ENCODE data around the genes SH3GLB2 and TOR1B.

DNA sequence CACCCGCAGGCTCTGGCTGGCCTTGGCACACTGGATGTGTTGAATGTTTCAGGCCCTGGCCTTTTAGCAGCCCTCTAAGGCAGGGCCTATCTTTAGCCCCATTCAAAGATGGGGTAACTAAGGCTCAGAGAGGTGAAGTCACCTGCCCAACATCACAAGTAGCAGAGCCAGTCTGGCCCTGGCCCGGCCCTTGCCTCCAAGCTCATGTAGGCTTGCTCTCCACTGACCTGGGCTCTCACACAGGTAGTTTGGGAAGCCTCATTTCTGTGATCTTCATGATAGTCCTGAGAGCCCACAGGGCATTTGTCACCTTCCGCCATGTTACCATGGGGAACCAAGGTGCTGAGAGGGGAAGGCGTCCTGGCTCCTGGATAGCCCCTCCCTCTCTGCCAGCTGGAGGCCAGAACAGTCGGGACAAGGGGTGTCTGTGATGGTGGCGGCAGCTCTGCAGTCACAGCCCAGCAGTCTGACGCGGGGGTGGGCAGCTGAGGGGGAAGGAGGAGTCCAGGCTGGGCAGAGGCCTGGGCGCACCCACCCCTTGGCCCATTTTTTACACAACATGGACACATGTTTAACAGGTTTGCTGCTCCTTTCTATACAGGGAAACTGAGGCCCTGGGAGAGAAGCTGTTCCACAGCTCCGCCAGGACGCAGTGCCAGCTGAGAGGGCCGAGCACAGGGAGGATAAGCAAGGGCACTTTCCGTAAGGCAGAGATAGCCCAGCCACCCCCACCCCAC, 16.8 kb downstream of the LRRC8A start:
- PRO-cap = no peak
- RRBS = no CpG with 5 or more reads among the region's 13 CpGs

GRCh38 chr9:128901763-128902781, 18.7 kb upstream of the PHYHD1 start:
- PRO-cap = bidirectional peak, plus-strand start at chr9:128902582, minus-strand start at chr9:128902507
- RRBS = no CpG with 5 or more reads among the region's 23 CpGs

- PRO-cap = no peak
- RRBS = 72% methylated on average over 3 of the region's 8 CpGs
These were observed 6.8 kb downstream of the DOLK start for GRCh38 chr9:128940518-128940998.

GRCh38 chr9:129027399-129028440, at the start of gene SH3GLB2:
TSS of gene SH3GLB2 (minus strand) at chr9:129028331.
- PRO-cap = bidirectional peak, plus-strand start at chr9:129027857, minus-strand start at chr9:129027803; bidirectional peak, plus-strand start at chr9:129028554, minus-strand start at chr9:129028308
- RRBS = under 1% methylated on average over 56 of the region's 92 CpGs

- PRO-cap = no peak
- RRBS = no CpG with 5 or more reads among the region's 11 CpGs
These were observed 16.4 kb upstream of the DOLPP1 start for GRCh38 chr9:129064495-129064951.

DNA sequence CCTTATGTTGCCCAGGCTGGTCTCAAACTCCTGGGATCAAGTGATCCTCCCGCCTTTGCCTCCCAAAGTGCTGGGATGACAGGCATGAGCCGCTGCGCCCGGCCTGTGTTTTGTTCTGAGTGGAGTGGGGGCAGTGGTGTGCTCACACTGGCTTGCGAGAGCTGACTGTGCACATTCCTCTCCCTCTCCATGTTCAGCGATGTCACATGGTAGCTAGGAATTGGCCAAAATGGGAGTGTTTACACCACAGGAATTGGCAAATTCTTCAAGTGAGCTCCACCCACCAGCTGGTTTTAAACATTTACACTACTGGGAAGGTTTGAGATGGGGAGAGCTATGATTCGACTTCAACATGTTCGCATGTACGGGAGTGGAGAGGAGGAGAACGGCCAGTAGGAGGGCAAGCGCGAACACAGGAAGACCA, 16.8 kb downstream of the IER5L start:
- PRO-cap = no peak
- RRBS = no CpG with 5 or more reads among the region's 12 CpGs

GRCh38 chr9:129203111-129203762, 25.2 kb upstream of the IER5L start:
- PRO-cap = no peak
- RRBS = 37% methylated on average over 12 of the region's 30 CpGs

- PRO-cap = no peak
- RRBS = no CpG with 5 or more reads among the region's 7 CpGs
These were observed 93.0 kb upstream of the IER5L start for GRCh38 chr9:129271142-129271445.

- PRO-cap = no peak
- RRBS = no CpG with 5 or more reads among the region's 10 CpGs
These were observed 157.4 kb upstream of the IER5L start for GRCh38 chr9:129335290-129336120.

- PRO-cap = no peak
- RRBS = 92% methylated on average over 20 of the region's 60 CpGs
These were observed 158.6 kb upstream of the IER5L start for GRCh38 chr9:129336410-129337395.

- PRO-cap = no peak
- RRBS = no CpG with 5 or more reads among the region's 17 CpGs
These were observed 141.7 kb downstream of the C9orf50 start for GRCh38 chr9:129478980-129479783.

GRCh38 chr9:129494209-129494862, 126.6 kb downstream of the C9orf50 start:
- PRO-cap = no peak
- RRBS = no CpG with 5 or more reads among the region's 10 CpGs

DNA sequence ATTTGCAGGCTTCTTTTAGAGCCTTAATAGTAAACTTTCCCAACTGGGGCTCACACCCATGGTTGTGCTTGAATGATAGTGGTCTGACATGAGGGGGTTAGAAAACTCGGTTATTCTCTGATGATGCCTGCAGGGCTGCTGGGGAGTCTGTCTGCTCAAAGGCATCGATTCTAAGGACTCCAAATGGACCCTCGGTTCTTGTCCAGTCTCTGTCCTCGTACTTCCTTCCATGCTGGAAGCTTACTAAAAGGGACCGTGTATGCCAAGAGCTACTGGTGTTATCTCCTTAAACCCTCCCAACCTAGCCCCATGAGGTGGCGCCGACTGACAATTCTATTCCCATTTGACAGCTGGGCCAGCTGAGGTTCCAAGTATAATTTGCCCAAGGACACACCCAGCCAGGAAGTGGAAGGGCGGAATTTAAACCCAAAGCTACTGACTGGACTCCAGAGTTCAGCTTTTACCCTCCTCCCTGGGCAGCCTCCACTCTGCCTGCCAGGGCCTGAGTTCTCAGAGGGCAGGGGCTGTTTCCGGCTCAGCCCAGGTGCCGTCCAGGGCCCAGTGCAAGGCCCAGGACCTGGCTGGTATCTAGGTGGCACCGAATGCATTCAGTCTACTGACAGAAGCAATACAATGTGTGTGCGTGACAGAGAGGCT, 71.9 kb downstream of the C9orf50 start:
- PRO-cap = no peak
- RRBS = no CpG with 5 or more reads among the region's 12 CpGs

- PRO-cap = no peak
- RRBS = no CpG with 5 or more reads among the region's 13 CpGs
These were observed 9.9 kb downstream of the PTGES start for GRCh38 chr9:129742890-129743469.

GRCh38 chr9:129776990-129777822, 24.4 kb upstream of the PTGES start:
- PRO-cap = no peak
- RRBS = no CpG with 5 or more reads among the region's 18 CpGs

DNA sequence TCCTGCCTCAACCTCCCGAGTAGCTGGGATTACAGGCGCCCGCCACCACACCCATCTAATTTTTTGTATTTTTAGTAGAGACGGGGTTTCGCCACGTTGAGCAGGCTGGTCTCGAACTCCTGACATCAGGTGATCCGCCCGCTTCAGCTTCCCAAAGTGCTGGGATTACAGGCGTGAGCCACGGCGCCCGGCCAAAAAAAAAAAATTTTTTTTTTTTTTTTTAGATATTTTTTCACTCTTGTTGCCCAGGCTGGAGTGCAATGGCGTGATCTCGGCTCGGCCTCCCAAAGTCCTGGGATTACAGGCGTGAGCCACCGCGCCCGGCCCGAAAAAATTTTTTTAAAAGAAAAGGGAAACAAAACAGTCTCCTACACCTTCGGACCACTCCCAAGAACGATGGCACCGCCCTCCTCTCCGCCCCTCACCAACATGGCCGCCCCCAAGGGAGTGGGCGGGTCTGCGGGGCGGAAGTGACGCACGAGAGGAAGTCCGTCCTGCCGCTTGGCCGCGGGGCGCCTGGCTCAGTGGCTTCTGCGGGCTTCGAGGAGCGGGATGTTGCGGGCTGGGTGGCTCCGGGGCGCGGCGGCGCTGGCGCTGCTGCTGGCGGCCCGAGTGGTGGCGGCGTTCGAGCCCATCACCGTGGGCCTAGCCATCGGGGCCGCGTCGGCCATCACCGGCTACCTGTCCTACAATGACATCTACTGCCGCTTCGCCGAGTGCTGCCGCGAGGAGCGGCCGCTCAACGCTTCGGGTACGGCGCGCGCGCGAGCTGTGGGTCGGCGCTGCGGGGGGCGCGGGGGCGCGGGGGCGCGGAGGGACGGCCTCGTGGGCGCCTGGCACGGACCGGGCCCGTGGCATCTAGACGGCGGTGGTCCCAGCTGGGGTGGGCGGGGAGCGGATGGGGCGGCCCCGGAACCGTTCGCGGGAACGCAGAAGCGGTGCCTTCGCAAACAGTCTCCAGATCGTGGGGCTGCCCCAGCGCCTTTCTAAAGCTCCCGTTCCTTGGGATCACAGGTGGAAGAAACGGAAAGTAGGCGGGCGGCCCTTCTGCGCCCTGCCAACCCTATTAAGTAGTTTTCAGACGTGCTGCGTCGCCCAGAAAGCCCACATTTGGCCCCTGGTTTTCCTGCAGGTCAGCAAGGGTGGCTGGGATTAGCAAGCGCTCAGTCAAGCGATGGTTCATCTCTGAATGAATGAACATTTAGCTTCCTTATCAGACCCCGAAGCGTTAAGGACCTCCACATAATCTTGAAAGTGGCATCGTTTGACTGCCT, at the start of gene TOR1B:
Gene TOR1B, plus strand, starts transcription at position 524 of the 1,274 bp plus-strand sequence.
- PRO-cap = bidirectional peak, plus-strand start at position 524 of the sequence, minus-strand start at position 395 of the sequence
- RRBS = 1% methylated on average over 13 of the region's 114 CpGs

GRCh38 chr9:129885602-129886546, 50.6 kb downstream of the USP20 start:
- PRO-cap = bidirectional peak, plus-strand start at chr9:129885980, minus-strand start at chr9:129885805
- RRBS = under 1% methylated on average over 6 of the region's 43 CpGs

- PRO-cap = no peak
- RRBS = no CpG with 5 or more reads among the region's 5 CpGs
These were observed 61.0 kb downstream of the USP20 start for GRCh38 chr9:129896278-129896617.

GRCh38 chr9:129932614-129933423, 97.6 kb downstream of the USP20 start:
- PRO-cap = no peak
- RRBS = no CpG with 5 or more reads among the region's 9 CpGs

- PRO-cap = no peak
- RRBS = 80% methylated on average over 2 of the region's 11 CpGs
These were observed 899 bp upstream of the FNBP1 start for GRCh38 chr9:130043930-130044246.